Ureter (tissue), 1 donor: ENCODE measurements around a stretch of chr10.

GRCh38 chr10:29820729-29821702, 186.2 kb upstream of the SVIL start:
- PRO-cap: no peak

- PRO-cap: no peak
Measured at GRCh38 chr10:29830835-29831142, 196.0 kb upstream of the SVIL start.

DNA sequence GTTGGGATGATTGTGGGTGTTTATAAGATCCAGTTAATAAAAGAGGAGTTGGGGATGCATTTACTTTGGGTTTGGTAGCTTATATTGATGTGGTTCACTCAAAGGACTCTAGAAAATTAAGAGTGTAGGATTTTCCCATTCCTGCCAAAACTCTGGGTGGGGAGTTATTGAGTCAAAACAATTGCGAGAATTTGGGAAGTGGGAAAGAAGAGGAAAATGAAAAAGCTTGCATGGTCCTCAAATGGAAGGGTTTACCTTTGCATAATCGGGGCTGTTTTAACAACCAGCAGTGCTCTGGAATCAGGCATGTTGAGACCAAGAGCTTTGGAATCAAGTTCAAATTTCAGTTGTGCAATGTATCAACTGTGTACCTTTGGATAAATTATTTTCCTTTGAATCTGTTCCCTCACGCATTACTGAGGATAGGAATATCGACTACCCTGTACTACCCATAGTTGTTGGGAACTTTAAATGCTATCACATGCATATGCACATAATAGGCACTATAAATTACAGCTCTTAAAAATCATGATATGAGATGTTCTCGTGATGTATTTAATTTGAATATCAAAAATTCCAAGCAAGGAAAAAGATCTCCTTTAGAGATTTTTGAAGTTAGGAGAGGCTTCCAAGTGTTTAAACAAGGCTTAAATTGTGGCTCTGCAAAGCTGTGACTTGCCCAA, 205.5 kb downstream of the JCAD start:
- PRO-cap: no peak

DNA sequence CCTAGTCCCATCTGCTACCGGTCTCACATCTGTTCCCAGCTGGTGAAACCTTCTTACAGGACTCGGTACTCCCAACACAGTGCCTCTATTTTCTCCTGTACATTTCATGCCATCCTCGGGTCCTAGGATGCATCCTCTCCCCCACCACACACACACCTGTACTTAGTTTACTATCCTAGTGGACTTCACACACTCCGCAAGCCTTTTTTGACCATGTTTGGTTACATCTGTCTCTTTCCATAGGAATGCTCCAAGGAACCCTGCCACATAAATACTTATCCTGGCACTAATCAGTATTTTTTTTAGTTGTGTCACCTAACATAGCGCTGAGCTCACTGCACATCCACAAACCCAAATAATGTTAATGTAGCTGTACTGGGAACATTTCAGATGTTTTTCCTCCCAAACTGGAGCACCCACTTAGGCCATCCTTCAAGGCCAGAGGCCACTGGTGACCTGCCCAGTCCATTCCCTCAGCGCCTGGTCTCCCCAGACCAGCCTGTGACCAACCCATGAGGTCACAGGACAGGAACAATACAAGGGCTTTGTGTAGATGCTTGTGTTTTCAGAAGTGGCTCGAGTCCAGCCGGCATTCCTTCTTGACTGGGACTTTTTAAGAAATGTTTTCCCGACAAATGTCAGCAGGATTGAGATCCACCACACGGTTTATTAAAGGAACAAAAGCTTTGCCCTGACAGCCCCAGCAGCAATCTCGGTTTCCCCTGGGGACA, 181.5 kb downstream of the JCAD start:
- PRO-cap: no peak

DNA sequence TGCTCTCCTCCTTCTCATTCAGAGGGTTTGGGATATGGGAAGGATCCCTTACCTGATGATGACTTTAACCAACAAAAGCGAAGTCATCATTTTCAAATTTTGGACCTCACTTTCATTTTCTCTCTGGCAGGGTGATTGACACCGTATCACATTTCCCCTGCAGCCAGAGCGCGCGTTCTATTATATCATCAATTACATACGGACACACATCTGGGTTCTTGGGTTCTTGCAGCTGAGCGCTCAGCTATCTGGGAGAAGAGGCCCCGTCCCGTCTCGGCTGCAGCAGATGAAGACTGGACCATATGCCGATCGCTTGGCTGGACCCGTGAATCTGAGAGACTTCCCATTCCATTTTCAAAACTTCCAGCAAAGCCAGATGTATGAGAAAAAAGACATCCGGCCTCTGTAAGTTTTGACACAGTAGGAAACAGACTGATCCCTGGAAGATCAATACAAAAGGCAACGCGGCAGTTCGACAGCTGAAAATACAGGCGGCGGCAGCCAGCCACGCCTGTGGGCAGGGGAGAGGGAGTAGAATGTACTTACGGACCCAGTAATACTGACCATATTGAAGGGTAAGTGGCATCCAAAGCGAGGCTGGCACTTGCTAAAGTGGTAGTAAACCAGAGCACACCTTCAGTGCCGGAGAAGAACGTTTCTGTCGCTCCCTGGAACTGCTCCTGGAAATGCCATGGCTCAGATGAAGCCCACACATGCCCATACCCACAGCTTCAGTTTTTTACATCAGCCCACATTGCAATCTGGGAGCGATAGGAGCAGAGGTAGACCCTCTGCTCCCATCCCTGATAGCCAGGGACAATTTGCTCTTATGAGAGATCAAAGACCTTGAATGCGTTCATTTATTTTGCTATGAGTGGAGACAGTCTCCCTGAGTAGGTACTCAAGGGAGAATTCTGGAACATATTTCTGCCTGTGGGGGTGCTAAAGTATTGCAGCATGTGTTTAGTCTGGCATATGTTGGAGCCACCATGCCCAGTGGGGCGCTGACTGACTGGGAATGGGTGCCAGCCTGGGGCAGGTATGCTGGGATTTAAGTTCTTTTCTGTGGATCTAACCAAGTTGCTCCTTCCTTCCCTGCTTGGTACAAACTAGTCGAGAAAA, 99.5 kb downstream of the JCAD start:
- PRO-cap: no peak

- PRO-cap: no peak
Measured at GRCh38 chr10:30000232-30000676, 59.1 kb downstream of the JCAD start.

GRCh38 chr10:30182071-30182561, 122.7 kb upstream of the JCAD start:
- PRO-cap: no peak

DNA sequence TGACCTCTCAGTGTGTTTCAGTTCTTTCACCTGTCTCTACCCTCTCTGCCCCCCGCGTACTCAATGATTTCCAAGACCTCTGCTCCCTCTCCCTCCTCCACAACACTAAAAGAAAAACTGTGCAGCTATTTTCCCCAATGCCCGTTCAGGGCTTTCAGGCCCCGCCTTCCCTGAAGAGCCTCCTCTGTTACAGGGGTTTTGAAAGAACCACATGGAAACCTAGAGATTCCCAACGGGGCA, 128.7 kb downstream of the MTPAP start:
- PRO-cap: no peak

DNA sequence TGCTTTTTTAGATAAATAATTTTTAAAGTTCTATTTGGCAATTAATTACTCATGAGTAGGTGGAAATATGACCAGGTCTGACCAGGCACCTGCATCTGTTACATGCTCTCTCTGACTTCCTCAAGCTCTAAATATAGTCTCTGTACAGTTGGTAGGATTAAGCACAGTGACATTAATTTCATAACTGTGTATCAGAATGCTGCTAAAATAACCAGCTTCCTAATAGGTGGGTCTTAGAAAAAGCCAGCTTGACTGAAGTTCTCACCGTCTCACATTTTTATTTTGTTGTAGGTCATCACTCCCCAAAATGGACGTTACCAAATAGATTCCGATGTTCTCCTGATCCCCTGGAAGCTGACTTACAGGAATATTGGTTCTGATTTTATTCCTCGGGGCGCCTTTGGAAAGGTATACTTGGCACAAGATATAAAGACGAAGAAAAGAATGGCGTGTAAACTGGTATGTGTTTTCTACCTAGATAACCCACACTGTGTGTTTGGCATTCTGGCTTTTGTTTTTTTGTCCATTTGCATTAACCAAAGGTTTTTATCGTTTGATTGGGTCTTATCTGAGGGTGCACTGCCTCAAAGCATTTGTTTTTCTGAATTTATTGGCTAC, 13.6 kb downstream of the MAP3K8 start:
- PRO-cap: no peak

- PRO-cap: no peak
Measured at GRCh38 chr10:30782688-30783121, 153.2 kb upstream of the LYZL2 start.

- PRO-cap: no peak
Measured at GRCh38 chr10:30813685-30814476, 184.3 kb upstream of the LYZL2 start.

- PRO-cap: no peak
Measured at GRCh38 chr10:30816103-30816641, 186.6 kb upstream of the LYZL2 start.

DNA sequence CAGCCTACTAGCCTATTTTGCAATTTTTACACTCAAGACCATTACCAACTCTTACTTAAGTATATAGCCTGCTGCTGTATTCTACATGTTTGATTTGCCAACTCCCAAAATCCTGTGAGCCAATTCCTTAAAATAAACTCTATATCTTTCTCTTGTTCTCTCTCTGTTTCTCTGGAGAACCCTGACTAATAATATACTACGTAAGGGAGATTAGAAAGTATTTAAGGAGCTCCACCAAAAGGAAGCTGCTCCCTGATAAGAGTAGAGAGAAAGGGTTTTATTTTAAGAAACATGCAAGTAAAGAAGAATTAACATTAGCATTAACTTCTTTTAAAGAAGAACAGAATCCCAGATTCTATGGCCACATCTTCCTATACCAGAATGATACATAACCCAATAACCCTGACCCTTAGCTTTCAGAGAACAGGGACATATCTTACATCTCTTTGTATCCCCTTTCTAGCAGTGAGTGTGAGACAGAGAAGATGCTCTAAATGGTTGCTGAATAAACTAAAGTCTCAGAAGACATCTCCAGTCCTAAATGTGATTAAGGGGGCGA, 42.5 kb downstream of the ZNF438 start:
- PRO-cap: no peak

GRCh38 chr10:31004922-31005395, 26.7 kb downstream of the ZNF438 start:
- PRO-cap: no peak

GRCh38 chr10:31030085-31030857, 1.4 kb downstream of the ZNF438 start:
- PRO-cap: no peak

- PRO-cap: no peak
Measured at GRCh38 chr10:31073956-31074389, 42.3 kb upstream of the ZNF438 start.

GRCh38 chr10:31099087-31099524, 67.4 kb upstream of the ZNF438 start:
- PRO-cap: no peak

DNA sequence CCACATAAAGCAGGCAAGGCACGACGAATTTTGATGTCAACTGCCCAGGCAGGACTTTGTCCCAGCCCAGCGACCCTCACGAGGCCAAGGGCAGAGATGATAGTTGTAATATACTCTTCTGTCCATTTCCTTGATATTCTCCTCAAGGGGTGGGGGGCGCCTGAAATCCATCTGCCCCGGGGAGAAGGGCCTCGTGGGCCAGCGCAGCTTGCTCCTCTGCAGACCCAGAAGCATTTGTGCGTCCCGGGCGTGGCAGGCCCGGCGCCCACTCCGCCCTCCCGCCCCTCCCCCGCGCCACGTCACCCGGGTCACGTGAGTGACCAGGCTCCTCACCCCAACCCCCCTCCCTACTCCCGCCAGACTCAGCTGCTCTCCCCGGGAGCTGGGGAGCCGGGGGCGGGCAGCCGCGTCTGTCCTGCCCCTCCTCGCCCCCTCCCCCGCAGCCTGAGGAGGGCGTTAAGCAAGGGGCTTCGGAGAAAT, 101.9 kb upstream of the ZNF438 start:
- PRO-cap: bidirectional peak, plus-strand start at position 359 of the sequence, minus-strand start at position 236 of the sequence

DNA sequence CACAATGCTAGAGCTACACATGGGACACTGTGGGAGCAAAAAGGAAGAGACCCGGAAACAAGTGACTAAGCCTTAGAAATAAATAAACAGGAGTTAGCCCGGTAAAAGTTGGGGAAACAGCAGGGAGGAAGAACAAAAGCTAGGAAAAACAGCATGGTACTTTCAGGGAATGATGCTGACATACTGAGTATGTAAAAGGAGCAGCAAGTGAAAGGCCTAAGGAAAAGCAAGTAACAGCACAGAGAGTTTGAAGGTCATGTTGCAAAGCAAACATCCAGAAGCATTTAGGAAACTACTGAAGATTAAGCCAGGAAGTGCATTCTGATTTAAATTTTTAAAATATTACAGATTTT, 63.8 kb downstream of the ARHGAP12 start:
- PRO-cap: no peak

GRCh38 chr10:31876837-31877496, 51.7 kb downstream of the ARHGAP12 start:
- PRO-cap: no peak